ENCODE measurements around a stretch of chr3.

DNA sequence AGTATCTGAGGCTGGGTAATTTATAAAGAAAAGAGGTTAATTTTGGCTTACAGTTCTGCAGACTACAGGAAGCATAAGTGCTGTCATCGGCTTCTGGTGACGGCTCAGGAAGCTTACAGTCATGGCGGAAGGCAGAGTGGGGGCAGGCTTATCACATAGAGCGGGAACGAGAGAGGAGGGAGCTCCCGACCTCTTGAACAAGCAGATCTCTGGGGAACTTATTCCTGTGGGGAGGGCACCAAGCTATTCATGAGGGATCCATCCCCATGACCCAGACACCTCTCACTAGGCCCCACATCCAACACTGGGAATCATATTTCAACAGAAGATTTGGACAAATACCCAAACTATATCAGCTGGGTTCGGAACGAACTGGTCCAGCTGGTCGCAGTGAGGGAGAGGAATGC is 72.5 kb downstream of the LMLN start:
- RAMPAGE, long total RNA, result no peak
- RRBS, result no CpG with 5 or more reads among the region's 9 CpGs

DNA sequence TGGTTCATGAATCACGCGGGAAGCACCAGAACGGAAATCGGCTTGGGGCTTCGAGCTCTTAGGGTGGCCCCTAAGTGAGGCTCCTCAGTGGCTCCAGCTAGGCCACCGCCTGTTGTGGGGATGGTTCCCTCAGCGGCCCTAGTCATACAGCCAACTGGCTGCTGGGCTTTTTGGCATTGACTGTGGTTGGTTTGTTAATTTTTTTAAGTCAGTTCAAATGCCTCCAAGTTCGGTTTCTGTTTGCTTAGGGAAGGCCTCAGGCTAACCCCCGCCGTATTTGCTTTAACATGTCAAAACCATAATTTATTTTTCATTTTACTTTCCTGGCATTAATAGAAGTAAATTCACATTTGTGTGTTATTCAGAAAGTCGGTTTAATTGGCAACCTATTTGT is 198.1 kb downstream of the LMLN start:
- RAMPAGE, long total RNA, result no peak
- RRBS, result no CpG with 5 or more reads among the region's 11 CpGs